Fibroblast of villous mesenchyme (primary cell): Measurements from ENCODE around the genes SKA1, MRO and ELAC1.

DNA sequence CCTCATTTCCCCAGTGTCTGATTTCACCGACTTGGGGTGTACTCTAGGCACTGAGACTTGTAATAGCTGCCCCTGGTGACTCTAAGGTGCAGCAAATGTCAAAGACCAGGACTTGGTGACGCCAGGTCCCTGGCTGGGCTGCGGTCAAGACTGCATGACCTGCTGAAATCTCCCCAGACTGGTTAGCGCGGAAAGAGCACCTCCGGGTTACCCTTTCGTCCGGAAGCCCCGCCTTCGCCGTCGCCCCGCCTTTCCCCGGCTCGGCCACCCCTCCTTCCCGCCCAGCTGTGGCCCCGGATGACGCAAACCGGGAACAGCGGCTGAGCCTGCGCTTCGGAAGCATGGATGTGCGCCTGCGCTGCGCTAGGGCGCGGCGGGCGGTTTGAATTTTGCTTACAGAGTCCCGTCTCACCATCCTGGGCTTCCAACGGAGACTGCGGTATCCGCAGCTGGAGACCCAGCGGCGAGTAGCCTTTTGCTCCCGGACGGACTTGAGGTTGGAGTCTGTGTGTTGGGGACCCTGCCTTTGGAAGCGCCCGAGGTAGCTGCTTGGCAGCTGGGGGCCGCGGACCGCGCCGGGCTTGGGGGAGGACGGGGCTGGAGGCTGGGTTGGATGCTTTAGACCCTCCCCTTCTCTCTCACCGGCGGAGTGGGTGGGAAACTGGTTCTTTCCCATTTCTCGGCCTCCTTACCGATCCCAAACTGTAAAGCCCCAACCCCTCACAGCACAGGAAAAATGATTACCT is at the start of gene SKA1:
SKA1 (plus strand) TSS at position 348 of the 746 bp plus-strand sequence.
- CAGE, long polyA plus RNA = no peak

- CAGE, long polyA plus RNA = no peak
Measured at GRCh38 chr18:50796593-50796880, 23.3 kb downstream of the MRO start.

- CAGE, long polyA plus RNA = no peak
Measured at GRCh38 chr18:50819185-50820441, at the start of gene MRO. TSS of gene MRO (minus strand) at chr18:50820016.

- CAGE, long polyA plus RNA = no peak
Measured at GRCh38 chr18:50879270-50880381, 708 bp downstream of the ME2 start.

GRCh38 chr18:50967669-50968831 is at the start of gene ELAC1:
TSS of gene ELAC1 (plus strand) at chr18:50968040.
- CAGE, long polyA plus RNA = no peak

DNA sequence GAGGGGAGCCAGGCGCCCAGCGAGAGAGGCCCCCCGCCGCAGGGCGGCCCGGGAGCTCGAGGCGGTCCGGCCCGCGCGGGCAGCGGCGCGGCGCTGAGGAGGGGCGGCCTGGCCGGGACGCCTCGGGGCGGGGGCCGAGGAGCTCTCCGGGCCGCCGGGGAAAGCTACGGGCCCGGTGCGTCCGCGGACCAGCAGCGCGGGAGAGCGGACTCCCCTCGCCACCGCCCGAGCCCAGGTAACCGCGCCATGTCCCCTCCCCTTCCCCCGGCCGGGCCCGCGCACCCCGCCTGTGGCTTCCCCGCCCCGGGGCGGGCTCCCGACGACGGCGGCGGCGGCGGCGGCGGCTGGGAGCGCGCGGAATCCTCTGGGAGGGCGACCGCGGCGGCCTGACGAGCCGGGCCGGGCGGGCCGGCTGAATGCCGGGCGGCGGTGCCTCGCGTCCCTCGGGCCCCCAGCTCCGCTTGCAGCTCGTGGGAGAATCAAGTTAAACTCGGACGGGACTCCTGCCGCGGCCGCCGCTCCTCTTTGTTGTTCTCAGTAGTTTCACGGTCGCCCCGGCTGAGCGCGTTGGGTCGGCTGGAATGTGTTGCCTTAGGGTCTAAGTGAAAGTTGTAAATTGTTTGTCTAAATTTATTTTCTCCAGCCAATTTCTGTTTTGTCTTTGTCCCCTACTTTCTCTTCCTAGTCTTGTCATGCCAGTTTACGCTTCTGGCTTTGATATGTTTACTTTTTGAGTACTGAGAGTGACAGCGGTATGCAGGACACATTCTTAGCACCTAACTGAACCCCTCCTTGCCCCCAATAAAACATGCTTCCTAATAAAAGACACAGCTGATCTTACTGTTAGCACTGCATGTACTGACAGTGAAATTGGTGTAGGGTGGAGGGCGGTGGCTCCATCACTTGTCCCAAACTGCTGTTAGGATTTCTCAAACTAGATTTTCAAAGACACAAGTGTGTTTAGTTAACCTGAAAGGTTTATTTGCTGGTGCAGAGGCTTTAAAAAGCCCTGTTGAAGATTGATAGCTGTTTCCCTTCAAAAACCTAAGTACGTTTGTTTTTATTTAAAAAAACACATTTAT is 717 bp downstream of the SMAD4 start:
- CAGE, long polyA plus RNA = no peak

- CAGE, long polyA plus RNA = no peak
Measured at GRCh38 chr18:51037767-51038516, 7.9 kb downstream of the SMAD4 start.

GRCh38 chr18:51131871-51132337 is 65.6 kb downstream of the MEX3C start:
- CAGE, long polyA plus RNA = no peak

DNA sequence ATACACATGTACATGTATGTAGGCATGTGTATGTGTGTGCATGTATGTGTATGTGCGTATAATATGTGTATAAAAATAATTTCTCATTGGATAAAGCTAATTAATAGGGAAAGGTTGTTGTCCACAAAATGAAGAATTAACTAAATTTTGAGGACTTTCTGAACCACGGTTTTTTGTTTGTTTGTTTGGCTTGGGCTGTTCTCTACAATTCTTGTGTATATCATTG is 529.1 kb upstream of the DCC start:
- CAGE, long polyA plus RNA = no peak

GRCh38 chr18:54204802-54205348 is 19.6 kb downstream of the MBD2 start:
- CAGE, long polyA plus RNA = no peak

DNA sequence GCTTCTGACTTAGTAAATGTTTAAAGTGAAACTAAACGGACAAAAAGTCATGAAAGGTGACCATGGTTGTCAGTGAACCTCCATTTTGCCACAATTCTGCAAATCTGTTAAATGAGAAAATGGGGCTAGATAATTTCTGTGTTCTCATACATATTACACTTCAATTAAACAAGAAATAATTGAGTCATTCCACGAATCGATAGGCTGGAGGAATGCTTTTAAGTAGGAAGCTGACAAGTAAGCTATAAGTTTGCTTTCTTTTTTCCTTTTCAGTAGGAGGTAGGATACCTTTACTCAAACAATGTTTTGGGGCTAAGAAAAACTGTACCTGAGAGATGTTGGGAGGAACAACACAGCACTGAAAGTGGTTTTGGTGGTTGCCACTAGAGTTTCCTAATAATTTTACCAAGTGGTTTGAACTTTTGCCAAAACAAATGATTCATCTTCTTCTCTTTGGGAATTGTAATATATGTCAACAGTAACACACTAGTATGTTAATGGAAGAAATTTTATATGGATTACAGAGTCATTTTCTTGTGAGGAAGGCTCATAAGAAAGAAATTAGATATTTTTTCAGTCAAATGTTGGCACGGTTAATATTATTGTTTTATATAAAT is 17.2 kb downstream of the DYNAP start:
- CAGE, long polyA plus RNA = no peak

DNA sequence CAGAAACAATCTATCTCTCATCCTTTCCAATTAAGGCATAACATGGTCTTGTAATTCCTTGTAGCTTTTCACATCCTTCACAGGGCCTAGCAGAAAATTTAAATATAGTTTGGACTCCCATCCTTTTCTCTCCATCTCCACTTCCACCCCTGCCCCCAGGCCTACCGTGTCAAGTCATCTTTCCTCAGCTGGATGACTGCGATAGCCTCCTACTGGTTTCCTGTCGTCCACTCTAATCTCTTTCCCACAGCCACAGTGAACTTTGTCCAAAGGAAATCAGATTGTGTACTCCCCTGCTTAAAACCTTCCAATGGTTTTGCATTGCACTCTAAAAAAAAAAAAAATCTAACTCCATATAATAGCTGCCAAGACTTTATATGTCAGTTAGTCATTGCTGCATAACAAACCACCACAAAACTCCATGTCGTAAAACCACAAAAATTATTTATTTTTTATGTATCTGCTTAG is 160.1 kb upstream of the CCDC68 start:
- CAGE, long polyA plus RNA = no peak

DNA sequence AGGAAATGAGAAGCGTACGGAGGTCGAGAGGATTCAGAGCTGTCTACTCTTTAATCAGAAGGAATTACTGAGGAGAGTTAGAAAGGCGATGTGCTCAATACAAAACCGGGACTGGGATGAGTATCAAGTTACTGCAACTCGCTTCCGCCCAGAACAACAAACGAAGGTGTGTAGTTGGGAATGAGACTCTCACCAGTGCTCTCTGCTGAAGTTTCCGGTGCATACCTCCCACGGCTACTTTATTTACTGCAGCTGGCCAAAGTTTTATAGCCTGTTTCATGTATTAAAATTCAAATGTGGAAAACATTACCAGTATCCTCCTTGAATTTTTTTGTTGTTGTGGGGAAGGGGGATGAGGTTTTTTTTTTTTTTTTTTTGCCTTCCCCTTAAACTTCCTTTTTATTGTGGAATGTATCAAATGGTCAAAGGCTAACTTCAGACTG is 292.3 kb upstream of the CCDC68 start:
- CAGE, long polyA plus RNA = no peak

DNA sequence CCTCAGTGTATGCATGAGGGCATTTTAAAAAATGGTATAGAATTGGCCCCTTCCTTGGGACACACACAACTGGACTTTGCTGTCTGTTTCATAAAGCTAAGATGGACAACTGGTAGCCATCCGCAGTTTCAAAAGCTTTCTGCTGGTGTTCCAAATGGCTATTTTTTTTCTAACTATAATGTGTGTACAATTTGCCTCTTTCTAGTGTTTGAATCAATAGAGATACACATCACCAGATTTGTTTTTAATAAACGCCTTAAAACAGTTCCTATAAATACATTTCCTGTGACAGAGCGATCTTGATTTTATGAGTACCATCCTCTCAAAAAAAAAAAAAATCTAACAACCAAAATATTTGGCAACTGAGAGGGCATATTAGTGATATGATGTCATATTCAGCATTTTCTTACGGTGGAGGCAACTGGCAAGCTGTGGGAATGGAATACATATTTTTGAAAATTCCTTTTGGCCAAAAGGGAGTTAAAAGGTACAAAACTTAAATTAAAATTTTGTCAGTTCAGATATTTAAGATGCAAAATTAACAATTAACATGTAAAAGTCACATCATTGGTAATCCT is 268.5 kb downstream of the TCF4 start:
- CAGE, long polyA plus RNA = no peak

DNA sequence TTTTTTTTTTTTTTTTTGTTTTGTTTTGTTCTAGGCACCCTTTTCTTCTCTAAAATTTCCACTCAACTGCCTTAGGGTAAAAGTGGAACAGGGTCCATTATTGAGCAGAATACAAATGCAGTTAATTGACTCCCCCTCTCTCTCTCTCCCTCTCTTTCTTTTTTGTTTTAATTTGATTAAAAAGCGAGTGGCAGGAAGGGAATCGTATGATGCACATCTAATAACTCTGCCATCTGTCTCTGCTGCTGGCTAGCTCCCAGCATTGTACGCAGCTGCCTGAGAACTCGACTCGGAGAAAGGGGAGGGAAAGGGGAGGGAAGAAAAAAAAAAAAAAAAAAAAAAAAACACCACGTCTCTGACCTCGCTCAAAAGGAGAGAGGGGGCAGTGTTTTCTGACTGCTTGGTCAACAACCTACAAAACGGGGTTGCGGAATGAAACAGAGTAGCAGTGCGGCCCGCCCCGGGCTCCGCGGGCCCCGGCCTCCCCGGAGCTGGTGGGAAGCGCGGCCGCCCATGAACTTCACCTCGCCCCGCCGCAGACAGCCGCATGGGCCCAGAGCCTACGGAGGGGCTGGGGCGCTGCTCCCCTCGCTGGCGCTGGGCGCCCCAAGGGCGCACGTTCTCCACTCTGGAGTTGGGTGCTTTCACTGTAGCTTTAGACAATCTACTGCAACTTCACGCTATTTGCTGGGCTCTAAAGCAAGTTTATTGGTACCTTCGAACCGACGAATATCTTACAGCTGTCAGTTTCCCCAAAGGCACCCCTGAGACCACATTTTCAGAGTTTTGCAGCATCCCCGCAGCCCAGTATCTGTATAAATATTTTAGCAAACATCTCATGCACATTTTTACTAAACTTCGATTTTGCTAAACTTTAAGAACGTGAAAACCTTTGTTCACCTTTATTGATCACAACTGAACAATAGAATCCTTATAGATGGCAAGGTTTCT is 265.6 kb downstream of the TCF4 start:
- CAGE, long polyA plus RNA = no peak

DNA sequence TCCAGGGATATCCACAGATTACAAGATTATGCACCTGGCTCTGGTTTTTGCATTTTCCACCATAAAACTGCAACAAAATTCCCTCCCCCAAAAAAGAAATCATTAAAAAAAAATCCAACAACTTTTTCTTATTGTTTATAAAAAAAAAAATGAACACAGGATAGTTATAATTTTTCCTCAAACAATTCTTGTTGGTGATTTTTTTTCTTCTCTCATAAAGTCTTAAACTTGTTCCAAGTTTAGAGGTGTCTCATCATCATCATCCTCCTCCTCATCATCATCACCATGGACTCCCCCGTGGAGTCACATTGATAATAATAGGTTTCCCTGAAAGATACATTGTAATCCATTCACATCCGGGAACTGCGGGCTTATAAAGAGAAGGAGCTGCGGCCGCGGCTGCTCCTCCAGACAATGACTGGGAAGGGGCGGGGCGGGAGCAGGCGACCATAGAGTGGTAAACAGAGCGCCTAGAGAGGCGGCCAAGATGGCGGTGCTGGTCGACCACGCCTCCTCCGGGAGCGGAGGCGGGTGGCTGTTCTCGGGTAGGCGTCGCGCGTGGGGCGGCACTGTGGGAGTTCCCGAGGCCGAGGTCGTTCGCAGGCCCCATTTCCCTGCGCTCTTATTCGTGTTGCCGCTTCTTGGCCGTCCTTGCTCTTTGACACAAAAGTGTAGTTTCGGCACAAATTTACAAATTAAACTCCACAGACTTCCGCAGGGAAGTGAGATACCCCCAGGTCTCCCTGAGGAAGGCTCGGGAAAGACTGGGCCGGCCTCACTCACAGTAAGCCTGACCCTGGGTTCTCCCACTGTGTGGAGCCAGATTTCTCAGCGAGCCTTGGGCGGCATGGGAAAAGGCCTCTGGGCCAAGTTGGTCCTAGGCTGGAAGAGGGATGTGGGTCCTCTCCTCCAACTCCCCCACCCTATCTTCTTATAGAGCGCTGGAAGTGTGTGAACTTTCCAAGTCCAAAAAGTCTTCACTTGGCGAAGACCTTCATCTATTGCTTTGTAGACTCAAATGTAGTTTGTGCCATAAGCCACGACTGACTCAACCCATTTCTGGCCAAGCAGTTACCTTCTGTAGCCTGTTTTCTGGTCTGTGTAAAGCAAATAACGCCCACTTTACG is 1.8 kb upstream of the TCF4 start:
- CAGE, long polyA plus RNA = no peak

GRCh38 chr18:57432976-57433916 is 1.9 kb upstream of the ONECUT2 start:
- CAGE, long polyA plus RNA = no peak

DNA sequence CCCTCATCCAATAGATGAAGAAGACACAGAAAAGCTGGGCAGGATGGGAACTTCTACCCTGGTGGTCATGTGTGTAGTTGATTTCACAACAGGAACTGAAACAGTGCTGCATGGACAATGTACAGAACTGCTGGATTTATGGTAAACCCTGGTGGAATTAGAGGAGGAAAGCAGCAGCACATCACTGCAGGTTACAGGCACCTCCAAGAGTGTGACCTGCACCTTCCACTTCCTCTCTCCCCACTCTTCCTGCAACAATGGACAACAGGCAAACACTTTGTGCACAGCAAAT is 31.3 kb downstream of the FECH start:
- CAGE, long polyA plus RNA = no peak

GRCh38 chr18:57684004-57684448 is 62.4 kb upstream of the NARS1 start:
- CAGE, long polyA plus RNA = no peak

- CAGE, long polyA plus RNA = no peak
Measured at GRCh38 chr18:57776722-57777424, 26.2 kb downstream of the ATP8B1 start.